Prostate gland (tissue), 2 donors: ENCODE results near the genes POGK and STYXL2.

GRCh38 chr1:166489499-166490814 is 323.2 kb upstream of the FAM78B start:
- PRO-cap, result unidirectional peak, minus-strand start at chr1:166490096
- RAMPAGE, long total RNA, 2 experiments, result no peak in any of the 2 experiments

DNA sequence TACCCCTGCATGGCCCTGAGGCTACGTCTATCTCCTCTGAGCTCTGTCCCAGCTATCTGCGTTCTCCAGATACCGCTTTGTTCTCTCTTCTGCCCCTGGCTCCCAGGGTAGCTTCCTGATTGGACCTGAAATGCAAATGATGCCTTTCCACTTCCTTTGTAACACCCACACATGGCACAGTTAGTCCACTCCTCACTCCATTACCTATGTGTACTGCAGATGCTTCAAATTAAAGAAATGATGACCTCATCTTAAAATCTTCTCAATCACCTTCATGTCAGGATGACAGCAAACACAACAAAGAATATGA is 138.6 kb upstream of the POGK start:
- PRO-cap, result no peak
- RAMPAGE, long total RNA, 2 experiments, result no peak in any of the 2 experiments

DNA sequence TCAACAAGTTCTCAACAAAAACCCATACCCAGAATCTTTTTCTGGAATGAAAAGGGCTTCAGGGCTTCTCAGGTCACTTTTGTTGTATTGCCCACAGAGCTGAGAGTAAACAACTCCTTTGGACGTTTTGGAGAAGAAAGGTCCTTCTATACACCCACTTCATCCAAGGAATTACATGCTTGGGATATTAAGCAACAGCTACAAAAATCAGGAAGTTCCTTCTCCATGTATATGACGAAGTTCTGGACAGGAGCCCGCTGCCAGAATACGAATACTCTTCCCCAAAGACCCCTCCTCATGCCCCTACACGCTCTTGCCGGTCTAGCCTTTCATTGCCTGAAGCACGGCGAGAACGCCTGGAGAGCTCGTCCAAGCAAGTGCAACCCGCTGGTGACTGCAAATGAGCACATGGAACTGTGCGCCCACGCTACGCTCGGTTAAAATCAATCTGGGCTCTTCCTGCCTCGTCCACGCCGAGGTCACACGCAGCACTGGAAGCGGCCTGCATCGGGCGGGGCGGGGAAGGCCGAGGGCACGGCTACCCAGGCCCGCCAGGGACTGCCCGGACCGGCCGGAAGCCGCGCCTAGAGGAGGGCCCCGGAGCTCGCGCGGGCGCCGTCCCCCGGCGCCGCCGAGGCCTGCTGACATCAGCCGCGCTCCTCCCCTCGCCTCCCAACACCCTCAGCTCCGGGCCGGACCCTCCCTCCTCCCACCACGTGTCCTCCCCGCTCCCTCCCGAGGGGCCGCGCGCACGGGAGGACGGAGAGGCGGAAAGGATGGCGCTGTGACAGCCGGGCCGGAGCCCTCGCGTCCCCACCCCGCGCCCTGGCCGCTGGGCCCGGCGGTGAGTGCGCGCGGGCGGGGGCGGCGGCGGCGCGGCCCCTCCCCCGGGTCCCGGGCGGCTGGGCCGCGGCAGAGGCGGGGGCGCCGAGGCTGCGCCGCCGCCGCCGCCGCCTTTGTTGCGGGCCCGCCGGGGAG is at the start of gene POGK:
Gene POGK, plus strand, starts transcription at position 715 of the 978 bp plus-strand sequence.
- PRO-cap, result bidirectional peak, plus-strand start at position 748 of the sequence, minus-strand start at position 560 of the sequence
- RAMPAGE, long total RNA, 2 experiments, result start-site peak on the plus strand in 2 of 2 experiments, centred at positions 722 to 732 of the sequence, 236 to 402 reads per replicate

DNA sequence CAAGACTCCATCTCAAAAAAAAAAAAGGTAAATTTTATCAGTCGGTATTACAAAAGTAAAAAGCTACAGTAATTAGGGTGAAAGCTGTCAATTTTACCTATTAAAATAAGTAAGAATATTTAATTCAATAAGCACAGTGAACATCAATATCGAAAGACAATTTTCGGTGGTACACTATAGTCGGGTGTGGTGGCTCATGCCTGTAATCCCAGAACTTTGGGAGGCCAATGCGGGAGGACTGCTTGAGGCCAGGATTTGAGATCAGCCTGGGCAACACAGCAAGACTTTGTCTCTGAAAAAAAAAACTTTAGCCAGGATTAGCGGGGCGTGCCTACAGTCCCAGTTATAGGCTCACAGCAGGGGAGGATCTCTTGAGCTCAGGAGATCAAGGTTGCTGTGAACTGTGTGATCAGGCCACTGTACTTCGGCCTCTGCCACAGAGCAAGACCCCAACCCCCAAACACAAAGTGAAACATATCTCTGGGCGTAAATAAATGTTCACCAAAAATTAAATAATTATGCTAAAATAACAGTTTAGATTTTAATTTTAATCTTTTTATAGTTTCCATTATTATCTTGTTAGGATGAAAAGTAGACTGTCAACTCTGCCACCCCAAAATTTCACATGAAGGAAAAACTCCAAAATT is 1.6 kb downstream of the TADA1 start:
- PRO-cap, result no peak
- RAMPAGE, long total RNA, 2 experiments, result no peak in any of the 2 experiments

DNA sequence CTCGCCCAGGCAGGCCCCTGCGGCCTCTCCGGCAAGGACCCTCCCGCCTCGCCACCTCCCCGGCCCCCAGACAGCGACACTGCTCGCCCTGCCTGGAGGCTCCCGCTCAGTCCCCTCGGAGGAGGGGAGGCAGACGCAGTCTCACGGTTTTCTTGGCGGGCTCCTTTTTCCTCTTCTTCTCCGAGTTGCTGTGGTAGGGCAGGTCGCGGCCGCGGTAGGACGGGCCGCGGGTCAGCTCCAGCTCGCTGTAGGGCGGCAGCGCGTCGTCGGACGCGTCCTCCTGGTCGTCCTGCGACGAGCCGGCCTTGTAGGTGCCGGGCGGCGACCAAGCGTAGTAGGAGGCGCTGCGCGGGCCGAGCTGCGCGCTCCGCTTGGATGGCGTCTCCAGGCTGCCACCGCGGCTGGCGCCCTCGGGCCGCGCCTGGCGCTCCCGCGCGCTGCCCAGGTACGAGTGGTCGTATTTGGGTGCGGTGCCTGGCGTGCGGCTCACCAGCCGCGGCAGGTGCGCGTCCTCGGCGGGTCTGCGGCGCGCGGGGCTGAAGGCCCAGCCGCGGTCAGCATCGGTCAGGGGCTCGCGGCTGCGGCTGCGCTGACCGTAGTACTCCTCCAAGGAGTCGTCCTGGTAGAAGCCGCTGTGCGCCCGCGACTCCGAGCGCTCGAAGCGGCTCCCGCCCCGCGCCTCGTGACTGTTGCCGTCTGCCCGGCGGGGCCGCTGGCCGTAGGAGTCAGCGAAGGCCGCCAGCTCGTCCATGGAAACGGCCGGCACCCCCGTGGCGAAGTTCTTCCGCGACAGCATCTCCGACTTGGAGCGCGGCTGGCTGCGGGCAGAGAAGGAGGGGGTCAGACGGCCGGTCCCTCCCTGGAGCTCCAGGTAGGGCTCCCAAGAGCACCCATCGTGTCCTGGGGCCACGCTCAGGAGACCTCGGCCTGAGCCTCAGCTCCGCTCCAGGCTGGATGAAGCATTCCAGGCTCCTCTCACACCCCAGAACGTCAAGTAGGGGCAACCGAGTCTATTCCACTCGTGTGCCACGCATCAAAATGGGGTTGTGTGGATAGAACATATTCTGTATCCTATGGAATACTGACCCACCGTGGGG is 44.8 kb upstream of the TADA1 start:
- PRO-cap, result unidirectional peak, minus-strand start at position 658 of the sequence
- RAMPAGE, long total RNA, 2 experiments, result no peak in any of the 2 experiments

DNA sequence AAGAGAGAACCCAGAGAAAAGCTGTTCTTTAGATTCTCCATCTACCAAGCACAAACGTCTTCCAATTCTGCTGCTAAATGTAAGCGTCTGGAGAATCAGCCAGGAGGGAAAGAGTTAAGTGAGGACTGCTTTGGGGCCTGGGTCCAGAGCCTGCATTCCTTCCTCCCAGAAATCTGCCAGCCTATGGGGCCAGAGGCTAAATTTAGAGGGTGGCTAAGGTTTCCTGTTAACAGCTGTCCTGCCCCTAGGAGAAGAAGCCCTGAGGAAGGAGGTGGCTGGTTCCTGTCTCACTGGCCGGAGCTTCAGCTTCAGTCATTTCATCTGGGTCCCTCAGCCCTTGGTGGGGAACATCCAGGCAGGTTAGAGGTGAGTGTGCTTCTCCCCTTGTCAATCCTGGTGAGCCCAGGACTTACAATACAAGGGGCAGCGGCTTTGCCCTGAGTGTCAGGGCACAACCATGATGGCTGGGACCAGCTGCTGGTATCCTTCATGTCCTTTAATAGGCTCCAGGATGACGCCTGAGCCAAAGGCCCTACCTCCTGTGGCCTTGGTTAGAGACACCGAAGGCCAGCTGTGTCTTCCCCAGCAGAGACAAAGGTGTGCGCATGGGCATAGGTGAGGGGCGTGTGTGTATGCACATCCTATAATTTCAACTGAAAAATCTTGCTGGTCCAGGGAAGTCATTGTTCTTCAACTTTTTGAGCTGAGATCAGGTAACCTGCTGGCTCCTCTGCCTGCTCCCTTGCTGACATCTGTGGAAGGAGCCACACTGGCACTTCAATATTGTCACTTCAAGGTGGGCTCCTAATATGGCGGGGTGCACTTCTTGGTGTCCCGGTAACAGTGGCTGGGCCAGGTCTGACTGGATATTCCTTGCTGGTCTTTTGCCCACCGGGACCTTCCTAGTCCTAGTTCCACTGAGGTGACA is at the start of gene STYXL2:
Gene STYXL2, plus strand, starts transcription at position 247 of the 928 bp plus-strand sequence.
- PRO-cap, result no peak
- RAMPAGE, long total RNA, 2 experiments, result start-site peak on the plus strand in 1 of 2 experiments, centred at position 253 of the sequence, 16 reads per replicate

- PRO-cap, result no peak
- RAMPAGE, long total RNA, 2 experiments, result no peak in any of the 2 experiments
Observed at GRCh38 chr1:167415335-167416202, 102.8 kb downstream of the CD247 start.

- PRO-cap, result no peak
- RAMPAGE, long total RNA, 2 experiments, result no peak in any of the 2 experiments
Observed at GRCh38 chr1:167426479-167426867, 91.9 kb downstream of the CD247 start.

- PRO-cap, result no peak
- RAMPAGE, long total RNA, 2 experiments, result no peak in any of the 2 experiments
Observed at GRCh38 chr1:167429772-167430948, 88.2 kb downstream of the CD247 start.

DNA sequence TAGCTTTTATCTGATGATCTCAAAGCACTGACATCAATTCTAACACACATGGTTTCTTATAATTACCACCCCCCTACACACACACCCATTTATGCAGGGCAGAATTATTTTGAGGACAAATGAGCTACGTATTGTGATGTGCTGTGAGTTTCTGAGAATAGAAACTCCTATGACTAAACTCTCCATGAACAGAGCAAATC is 17.9 kb downstream of the CD247 start:
- PRO-cap, result no peak
- RAMPAGE, long total RNA, 2 experiments, result no peak in any of the 2 experiments

GRCh38 chr1:167628734-167629100 is 1.3 kb upstream of the RCSD1 start:
- PRO-cap, result no peak
- RAMPAGE, long total RNA, 2 experiments, result no peak in any of the 2 experiments

DNA sequence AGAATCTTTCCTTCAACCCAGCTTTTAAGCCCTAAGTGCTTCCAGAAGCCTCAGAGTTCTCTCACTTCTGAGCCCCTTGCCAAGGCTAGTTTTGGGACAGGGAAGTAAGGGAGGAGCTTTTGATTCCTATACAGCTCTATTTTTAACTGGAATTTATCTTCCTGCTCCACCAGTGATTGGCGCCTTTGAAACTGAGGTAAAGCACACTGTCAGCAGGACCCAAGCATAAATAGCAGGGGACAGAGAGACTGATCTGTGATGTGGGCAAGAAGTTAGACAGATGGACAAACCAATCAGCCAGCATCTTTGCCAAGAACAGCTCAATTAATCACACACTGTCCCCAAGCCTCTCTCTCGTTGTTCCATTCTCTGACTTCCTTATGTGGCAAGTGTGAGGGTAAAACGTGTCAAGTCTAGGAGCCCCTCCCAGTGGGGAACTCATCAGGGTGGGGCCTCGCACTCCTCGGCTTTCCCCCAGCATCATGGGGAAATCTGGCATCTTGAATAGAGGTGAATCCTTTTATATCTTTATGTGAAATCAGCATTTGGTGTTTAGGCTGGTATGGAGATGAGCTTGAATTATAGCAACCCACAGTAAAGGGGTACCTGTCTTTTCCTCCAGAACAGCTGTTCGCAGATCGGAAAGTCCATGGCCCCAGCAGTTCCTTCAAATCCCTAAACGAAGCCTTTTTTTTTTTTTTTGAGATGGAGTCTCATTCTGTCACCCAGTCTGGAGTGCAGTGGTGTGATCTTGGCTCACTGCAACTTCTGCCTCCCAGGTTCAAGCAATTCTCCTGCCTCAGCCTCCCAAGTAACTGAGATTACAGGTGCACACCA is 40.1 kb upstream of the MPZL1 start:
- PRO-cap, result no peak
- RAMPAGE, long total RNA, 2 experiments, result no peak in any of the 2 experiments

- PRO-cap, result no peak
- RAMPAGE, long total RNA, 2 experiments, result no peak in any of the 2 experiments
Observed at GRCh38 chr1:167711612-167712343, 10.0 kb upstream of the MPZL1 start.

GRCh38 chr1:167752518-167752825 is 30.7 kb downstream of the MPZL1 start:
- PRO-cap, result no peak
- RAMPAGE, long total RNA, 2 experiments, result no peak in any of the 2 experiments

GRCh38 chr1:167761813-167762760 is 40.3 kb downstream of the MPZL1 start:
- PRO-cap, result no peak
- RAMPAGE, long total RNA, 2 experiments, result no peak in any of the 2 experiments

GRCh38 chr1:167803329-167804097 is 81.7 kb downstream of the MPZL1 start:
- PRO-cap, result no peak
- RAMPAGE, long total RNA, 2 experiments, result no peak in any of the 2 experiments

- PRO-cap, result no peak
- RAMPAGE, long total RNA, 2 experiments, result no peak in any of the 2 experiments
Observed at GRCh38 chr1:168179106-168179776, 479 bp downstream of the TIPRL start.

DNA sequence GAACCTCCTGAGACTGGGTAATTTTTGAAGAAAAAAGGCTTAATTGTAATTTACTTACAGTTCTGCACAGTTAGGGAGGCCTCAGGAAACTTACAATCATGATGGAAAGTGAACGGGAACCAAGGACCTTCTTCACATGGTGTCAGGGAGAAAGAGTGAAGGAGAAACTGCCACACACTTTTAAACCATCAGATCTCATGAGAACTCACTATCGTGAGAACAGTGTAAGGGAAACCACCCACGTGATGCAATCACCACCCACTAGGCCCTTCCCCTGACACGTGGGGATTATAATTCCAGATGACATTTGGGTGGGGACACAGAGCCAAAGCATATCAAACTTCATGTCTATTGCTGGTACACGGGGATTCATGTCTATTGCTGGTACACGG is 5.4 kb upstream of the SFT2D2 start:
- PRO-cap, result no peak
- RAMPAGE, long total RNA, 2 experiments, result no peak in any of the 2 experiments

DNA sequence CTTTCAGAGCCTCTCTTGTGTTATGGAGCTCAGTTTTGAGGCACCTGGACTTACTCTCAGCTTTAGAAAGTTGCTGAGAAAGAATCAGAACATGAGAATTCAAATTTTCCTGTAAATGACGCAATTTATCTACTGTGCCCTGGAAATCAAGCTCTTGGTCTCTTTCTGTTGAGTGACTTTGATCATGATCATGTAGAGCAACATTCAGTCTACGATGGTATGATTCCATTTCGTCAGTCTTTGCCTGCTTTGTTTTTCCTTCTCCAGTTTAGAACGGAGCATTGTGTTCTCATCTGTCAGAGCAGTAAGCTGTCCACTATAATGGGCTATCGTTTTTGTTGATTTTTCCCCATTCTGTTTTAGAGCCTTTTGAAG is 20.7 kb downstream of the SFT2D2 start:
- PRO-cap, result no peak
- RAMPAGE, long total RNA, 2 experiments, result no peak in any of the 2 experiments

GRCh38 chr1:169100923-169101122 is 5.7 kb upstream of the ATP1B1 start:
- PRO-cap, result no peak
- RAMPAGE, long total RNA, 2 experiments, result no peak in any of the 2 experiments